Bronchus fibroblast of lung (primary cell): ENCODE results near the genes CMTM5, LTB4R and CMA1.

GRCh38 chr14:23376436-23377368, at the start of gene CMTM5:
Gene CMTM5 (plus strand): TSS chr14:23377046.
- RAMPAGE, long total RNA, result no peak

DNA sequence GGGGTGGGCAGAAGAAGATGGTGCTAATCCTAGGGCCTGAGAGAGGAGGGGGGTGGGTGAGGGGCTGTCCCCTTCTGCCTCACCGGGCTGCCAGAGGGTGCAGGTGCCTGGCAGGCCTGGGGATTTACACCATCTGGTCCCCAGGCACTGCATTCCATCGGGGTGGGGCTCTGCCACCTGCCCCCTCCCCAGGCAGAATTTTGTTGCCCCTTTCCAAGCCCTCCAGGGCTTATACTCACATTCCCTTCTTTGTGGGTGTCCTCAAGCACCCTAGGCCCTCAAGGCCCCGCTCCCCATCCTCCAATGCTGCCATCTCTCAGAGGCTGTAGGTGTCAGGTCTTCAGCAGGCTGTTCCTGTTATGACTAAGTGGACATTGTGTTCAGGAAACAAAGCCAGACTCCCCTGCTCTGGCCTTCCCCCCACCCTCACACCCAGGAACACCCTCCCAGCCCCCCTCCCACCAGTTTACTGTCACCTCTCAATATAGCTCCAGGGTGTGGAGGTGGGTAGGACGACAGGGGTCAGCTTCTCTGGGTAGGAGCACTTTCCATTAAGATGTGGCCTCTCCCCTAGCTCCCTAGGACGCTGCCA, 1.3 kb upstream of the MYH6 start:
- RAMPAGE, long total RNA, result no peak

DNA sequence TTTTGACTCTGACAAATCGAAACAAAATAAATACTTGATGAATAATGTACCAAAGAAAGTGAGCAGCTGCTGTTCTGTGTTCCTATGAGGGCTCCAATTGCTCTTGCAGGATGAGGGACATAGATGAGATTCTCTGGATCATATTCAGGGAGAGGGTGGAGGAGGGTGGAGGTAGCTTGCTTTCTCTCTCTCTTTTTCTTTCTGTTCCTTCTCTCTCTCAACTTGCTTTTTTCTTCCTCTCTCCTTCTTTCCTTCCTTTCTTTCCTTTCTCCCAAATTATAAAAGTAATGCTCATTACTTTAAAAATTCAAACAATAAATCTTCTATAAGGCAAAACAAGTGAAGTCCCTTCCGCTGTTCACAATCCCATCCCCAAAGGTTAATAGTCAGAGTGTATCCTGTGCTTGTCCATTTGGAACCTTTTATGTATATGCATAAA, 8.9 kb upstream of the MYH7 start:
- RAMPAGE, long total RNA, result no peak

GRCh38 chr14:23487065-23487672, 17.7 kb downstream of the NGDN start:
- RAMPAGE, long total RNA, result no peak

GRCh38 chr14:23522839-23523648, 28.5 kb downstream of the ZFHX2 start:
- RAMPAGE, long total RNA, result no peak

- RAMPAGE, long total RNA, result no peak
Observed at GRCh38 chr14:23602411-23602950, 23.9 kb upstream of the JPH4 start.

DNA sequence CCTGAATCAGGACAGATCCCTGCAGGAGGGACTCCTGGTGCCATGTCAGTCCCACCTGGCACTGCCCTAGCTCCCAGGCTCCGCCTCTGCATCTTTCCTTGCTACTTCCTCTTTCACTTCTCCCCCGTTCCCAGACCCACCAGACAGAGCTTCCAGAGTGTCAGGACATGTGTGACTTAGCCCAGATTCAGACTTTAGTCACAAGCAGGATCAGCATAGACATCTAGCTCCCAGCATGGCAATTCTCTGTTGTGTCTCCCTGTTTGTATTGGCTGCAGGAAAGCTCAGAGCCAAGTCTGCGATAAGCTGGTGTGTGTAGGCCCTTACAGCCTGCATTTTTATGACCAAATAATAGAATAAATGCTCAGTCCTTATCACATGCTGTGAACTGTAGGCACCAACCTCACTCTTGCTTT, 5.7 kb downstream of the DHRS2 start:
- RAMPAGE, long total RNA, result no peak

DNA sequence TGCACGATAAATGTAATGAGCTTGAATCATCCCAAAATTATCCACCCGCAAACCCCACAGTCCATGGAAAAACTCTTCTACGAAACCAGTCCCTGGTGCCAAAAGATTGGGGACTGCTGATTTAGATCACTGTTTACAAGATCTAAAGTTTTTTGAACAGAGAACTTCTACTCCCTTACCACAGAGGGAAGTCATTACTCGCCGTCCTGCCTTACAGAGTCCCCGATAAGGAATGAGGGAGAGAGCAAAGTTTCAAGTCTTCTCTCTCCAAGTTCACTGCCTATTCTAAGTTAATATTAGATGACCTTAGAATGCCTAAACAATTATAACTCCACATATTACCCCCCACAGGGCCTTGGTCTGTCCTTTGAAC, 21.8 kb upstream of the DHRS4 start:
- RAMPAGE, long total RNA, result no peak

DNA sequence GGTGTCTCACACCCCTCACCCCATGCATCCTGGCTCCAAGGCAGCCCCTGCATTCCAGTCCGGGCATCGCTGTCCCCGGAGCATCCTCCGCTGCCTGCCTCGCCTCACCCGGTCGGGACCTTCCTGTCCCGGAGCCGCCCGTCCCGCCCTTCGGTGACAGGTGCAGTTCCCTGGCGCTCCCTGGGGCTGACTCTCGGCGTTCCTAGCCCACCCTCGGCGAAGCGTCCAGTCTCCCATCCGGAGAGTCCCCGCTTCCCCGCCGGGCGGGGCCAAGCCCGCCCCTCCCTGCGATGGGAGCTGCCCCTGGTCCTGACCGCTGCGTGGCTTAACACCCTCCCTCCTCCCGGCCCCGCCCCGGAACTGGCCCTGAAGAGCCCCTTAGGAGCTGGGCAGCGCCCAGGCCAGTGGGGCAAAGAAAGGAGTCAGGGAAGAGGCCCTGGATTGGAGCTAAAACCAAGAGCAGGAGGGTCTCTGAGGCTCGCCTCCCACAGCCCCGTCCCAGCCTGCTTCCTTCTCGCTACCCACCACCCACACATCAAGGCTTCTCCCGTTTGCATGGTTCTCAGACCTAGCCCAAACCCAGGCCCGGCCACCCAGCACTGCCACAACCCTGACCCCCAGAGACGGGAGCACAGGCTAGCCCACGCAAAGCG, 596 bp downstream of the CARMIL3 start:
- RAMPAGE, long total RNA, result no peak

GRCh38 chr14:24117053-24117644, 2.4 kb upstream of the NRL start:
- RAMPAGE, long total RNA, result no peak

- RAMPAGE, long total RNA, result no peak
Observed at GRCh38 chr14:24131740-24132160, 1.3 kb downstream of the FITM1 start.

DNA sequence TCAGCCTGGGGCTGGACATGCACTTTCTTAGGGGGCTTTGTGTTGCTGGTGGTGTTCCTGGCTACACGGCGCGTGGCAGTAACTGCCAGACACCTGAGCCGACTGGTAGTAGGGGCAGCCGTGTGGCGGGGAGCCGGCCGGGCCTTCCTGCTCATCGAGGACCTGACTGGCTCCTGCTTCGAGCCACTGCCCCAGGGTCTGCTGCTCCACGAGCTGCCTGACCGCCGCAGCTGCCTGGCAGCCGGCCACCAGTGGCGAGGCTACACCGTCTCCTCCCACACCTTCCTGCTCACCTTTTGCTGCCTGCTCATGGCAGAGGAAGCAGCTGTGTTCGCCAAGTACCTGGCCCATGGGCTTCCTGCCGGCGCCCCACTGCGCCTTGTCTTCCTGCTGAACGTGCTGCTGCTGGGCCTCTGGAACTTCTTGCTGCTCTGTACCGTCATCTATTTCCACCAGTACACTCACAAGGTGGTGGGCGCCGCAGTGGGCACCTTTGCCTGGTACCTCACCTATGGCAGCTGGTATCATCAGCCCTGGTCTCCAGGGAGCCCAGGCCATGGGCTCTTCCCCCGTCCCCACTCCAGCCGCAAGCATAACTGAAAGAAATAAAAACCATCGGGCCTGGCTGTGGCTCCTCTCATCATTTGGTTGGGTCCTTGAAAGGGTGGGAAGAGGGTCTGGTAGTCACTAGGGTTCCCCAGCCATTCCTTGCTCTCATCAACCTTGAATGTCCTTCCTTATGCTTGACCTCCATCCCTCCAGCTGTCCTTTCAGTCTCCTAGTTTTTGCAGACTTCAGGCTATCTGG, 2.0 kb downstream of the FITM1 start:
- RAMPAGE, long total RNA, result no peak

GRCh38 chr14:24166682-24167128, 5.2 kb upstream of the REC8 start:
- RAMPAGE, long total RNA, result no peak

DNA sequence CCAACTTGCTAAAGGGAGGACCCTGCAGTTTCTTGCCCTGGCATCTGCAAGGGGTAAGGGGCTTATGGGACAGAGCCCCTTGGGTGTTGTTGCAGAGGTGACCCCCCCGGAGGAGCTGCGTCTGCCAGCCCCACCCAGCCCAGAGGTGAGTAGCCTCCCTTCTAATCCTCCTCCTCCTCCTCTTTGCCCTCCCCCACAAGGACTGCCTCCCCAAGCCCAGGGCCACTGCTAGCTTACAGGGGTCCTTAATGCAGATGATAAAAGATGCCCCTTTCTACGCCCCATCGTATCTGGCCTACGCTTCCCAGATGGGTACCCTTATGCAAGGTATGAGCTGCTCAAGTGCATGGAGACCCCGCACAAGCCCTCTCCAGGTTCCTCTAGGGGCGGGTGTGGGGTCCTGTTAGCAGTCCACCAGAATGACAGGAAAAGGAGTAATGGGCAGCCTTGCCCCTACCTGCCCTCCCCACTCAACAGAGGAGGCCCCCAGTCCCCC, 5.8 kb downstream of the REC8 start:
- RAMPAGE, long total RNA, result no peak

GRCh38 chr14:24178520-24179797, 7.1 kb downstream of the REC8 start:
- RAMPAGE, long total RNA, result no peak

DNA sequence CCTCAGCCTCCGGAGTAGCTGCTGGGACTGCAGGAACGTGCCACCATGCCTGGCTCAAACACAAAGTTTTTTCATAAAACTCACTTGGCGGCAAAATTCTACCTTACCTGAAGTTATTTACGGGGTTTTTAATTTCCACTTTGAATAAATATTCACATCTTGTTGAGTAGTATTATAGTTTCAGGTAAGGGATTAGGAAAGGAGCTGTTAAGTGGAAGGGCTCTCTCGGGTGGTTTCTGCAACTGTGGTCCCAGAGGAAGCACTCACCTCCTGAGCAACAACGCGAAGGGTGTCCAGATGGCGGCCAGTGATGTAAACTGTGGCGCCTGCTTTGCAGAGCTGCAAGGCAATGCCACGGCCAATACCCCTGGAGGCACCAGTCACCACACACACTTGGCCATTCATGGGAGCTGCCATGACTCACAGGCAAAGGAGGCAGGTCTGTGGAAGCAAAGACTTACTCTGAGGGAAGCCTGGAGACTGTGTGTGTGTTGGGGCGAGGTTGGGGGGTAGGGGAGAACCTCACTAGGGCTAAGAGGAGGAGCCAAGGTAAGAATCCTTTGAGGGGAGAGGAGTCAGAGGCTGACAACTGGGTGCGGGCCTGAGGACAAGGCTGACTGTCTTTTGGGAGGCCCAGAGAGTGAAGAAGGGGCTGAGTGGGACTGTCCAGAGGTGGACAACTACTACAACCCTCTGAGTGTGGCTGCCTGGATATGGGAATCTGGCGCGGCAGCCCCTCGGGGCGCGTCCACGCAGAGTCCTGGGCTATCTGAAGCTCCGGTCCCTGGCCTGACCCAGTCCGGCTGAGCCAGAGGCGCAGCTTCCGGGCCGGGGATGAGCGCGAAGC, 667 bp downstream of the DHRS1 start:
- RAMPAGE, long total RNA, result no peak

- RAMPAGE, long total RNA, result no peak
Observed at GRCh38 chr14:24310542-24311635, at the start of gene LTB4R. Gene LTB4R (plus strand): TSS chr14:24311502.

DNA sequence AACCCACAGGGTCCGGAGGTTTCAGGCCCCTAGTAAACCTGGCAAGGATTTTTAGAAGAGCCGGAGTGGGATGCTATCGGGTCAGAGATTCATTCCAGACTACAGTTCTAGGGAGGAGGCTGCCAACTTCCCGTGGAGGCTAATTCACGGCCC, 836 bp upstream of the NFATC4 start:
- RAMPAGE, long total RNA, result no peak

- RAMPAGE, long total RNA, result no peak
Observed at GRCh38 chr14:24389166-24389662, 9.6 kb upstream of the NYNRIN start.

GRCh38 chr14:24508195-24508448, at the start of gene CMA1:
Gene CMA1 (minus strand): TSS chr14:24508265.
- RAMPAGE, long total RNA, result no peak